A673 (cell line): ENCODE measurements around the genes PLPP4, PLEKHA1 and CUZD1.

DNA sequence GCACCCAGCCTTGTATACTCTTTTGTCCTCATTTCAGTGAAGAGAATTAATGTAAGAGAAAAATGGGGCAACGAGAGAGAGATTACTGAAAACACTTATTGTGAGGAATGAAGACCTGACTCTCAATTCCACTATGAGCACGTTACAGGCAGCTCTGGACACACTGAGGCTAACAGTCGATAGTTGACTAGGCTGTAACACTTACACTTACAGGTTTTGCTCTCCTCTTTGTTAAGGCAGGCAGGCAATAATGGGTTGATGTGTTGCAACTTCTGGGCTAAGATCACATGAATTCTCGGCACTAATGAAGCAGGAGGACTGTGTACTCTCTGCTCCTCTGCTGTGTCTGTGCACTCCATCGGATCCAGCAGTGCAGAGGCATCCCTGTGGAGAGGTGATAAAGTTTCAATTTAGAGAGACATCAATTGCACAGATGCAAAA lies 29.6 kb downstream of the MCMBP start:
- PRO-cap: no peak

DNA sequence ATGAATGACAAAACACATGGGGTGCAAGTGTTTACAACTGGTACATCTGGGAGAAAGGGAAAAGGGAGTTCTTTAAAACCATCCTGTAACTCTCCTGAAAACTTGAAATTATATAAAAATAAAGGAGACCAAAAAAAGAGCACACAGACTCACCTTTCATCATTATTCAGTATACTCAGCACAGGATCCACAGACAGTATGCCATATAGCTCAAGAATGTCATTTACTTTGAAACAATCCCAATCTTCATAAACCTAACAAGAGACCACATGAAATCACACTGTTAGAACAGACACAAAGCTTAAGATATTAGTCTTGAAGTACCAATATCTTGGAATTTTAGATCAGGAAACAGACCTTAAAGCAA lies 25.2 kb downstream of the MCMBP start:
- PRO-cap: no peak

GRCh38 chr10:120456707-120457551 lies at the start of gene PLPP4:
TSS of gene PLPP4 (plus strand) at chr10:120457227.
- PRO-cap: no peak

DNA sequence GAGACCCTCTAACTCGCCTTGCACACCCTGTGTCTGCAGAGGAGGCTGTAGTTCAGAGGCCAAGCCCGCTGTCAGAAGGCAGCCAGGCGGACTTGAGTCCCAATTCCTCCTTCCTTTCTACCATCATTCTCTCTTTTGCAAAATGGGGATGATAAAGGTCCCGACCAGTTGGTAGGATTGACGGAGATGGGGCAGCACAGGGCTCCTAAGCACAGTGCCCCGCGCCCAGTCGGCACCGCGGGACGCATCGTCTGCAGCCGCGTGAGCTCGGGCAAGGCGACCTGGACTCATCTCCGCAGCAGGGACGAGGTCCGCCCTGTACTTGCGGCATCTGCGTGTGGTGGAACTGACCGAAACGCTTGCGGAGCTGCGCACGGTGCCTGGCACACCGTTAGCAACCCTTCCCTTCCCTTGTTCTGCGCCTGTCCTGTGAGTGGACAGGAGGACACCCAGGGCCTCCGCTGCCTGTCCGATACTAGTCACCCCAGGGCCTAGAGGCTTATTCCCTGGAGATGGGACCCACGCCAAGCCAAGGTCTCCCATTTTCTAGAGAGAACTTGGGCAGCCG lies 98.4 kb downstream of the WDR11 start:
- PRO-cap: no peak

DNA sequence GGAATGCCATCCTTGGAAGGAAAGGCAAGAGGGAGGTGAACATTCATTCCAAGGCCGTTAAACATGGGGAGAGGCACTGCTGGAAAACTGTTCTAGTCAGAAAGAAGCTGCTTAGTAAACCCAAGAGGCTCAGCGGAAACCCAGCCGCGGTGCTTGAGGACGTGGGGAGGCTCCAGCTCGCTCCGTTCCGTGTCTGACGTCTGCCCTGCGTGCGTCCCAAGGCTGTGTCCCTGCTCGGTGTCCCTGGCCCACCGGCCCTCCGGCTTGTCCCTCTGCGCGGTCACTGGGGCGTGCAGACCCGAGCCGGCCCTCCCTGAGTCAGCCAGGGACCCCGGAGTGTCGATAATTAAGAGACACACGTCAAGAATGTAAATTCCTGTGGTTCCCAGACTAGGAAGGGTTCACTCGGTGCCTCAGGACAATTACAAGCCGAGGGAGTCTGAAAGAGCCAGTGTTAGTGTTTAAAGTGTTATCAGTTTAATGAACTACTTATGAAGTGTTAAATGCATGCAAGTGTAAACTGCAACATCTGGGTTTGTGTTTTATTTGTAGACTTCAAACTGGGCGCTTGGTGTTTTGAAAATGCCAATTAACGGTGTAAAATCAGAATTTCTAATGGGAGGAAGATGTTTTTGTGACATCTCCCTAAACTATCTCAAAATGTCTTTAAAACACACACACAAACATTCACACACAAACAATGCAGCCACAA lies 99.0 kb downstream of the WDR11 start:
- PRO-cap: no peak

GRCh38 chr10:121459970-121460505 lies 138.2 kb downstream of the FGFR2 start:
- PRO-cap: no peak

GRCh38 chr10:121927125-121927788 lies 574 bp downstream of the ATE1 start:
- PRO-cap: bidirectional peak, plus-strand start at chr10:121927270, minus-strand start at chr10:121927246; bidirectional peak, plus-strand start at chr10:121927584, minus-strand start at chr10:121927612

DNA sequence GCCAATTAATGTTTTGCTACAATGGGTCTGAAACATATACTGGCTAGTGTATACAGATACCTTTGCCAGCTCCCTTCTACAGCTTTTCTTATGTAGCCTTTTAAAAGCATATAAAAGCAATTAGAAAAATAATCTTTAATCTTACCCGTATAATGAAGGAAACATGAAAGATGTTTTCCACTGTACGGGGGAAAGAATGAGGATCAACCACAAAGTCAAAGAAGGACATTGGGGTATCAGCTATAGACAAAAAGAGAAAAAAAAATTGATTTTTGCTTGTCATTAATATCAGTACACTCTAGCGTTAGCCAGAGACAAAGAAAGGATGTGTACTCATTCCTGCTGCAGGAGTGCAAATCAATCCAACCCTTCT lies 13.8 kb downstream of the NSMCE4A start:
- PRO-cap: no peak

DNA sequence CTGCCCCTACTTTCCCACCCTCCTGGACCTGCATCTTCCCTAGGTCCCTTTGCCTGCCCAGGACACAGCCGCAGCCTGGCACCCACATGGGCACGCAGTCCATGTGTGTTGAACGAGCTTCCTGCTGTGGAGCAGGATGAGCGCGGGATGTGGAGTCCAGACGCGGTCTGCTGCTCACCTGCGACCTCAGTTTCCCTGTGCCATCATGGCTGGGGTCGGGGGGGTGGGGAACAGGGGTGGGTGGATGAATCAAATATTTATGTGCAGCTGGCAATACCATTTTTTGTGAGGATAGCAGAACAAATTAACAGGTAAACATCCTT lies 396 bp upstream of the NSMCE4A start:
- PRO-cap: no peak

DNA sequence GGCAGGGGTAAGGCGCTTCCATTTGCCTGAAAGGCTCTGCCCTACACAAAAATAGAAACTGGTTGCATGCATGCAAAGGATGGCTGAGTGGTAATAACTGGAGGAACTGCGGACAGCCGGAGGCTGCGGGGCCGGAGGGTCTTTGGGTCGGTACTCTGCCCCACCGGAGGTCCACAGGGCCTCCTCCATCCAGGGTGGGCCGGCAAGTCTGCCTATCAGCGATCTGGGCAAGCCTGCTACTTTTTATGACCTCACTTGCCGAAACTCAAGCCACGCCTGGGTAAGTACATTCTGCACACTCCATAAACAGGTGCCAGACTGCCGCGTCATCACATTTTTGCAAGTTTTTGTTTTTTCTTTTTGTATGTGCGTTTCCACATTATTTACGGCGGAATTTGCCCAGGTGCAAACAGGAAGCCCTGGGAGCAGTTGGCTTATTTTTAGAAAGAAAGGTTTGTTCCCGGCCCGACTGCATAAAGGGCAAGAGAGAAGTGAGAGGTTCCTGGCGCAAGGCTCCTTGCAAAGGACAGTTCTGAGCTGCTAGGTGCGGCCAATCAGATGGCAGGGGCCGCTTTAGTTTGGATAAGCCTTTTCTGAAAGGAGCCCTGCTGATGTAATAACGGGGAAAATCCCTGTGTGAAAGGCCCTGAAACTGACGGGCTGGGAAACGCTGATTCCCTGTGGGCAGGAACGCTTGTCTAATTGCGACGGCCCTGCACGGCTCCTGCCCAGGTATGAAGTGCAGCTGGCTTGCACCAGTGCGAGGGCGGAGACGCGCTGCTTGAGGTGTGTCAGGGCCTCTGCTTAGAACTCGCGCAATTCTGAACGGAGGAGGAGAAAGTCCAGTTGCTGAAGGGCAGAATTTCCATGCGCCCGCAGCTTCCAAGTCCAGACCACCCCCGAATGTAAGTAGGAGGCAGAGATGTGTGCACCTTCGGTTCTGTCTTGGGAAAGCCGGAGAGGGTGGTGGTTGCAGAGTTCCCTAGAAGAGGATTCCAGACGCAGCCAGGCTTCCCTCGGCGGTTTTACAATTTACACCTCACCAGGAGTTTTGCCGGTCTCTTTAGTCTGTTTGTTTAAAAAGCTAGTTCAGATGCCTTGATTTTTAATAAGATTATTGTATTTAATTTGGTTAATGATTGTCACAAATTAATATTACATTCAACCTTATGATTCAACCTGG lies 30.4 kb downstream of the TACC2 start:
- PRO-cap: no peak

DNA sequence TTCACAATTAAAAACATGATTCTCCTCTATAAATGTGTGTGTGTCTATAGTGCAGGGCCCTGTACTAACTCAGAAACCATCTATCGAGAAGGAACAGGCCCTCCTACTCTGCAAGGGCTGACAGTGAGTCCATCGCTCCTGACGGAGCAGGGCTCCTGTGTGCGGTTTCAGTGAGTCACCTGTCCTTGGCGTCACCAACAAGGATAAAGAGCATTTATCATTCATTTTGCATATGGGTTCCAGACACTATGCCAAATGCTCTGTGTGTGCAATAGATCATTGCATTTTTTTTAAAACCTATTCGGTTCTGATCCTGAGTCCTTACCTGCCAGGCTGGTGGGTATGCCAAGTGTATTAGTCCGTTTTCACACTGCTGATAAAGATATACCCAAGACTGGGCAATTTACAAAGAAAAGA lies 63.8 kb downstream of the TACC2 start:
- PRO-cap: no peak

DNA sequence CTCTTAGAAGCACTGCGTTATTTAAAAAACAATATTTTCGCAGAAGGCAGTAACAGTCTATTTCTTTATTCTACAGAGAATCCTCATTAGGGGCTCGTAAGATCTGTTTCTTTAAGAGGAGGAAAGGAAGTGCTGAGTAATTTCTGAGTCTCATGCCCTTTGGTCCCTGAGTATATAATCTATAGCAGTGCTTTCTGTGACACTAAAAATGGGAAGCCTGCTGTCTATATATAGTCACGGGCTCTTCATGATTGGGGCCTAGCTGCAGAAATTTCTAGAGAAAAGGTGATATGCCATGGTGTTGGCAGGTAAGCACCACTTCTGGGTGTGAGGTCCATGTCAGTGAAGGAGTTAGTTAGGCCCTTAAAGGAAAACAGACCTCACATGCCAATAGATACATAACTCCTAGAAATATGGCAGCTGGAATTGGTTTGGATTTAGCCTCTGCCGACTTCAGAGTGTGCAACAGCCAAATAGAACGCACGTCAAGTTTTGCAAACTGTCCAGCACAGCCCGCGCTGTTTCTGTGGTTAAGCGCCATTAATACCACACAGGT lies 123.1 kb downstream of the TACC2 start:
- PRO-cap: no peak

DNA sequence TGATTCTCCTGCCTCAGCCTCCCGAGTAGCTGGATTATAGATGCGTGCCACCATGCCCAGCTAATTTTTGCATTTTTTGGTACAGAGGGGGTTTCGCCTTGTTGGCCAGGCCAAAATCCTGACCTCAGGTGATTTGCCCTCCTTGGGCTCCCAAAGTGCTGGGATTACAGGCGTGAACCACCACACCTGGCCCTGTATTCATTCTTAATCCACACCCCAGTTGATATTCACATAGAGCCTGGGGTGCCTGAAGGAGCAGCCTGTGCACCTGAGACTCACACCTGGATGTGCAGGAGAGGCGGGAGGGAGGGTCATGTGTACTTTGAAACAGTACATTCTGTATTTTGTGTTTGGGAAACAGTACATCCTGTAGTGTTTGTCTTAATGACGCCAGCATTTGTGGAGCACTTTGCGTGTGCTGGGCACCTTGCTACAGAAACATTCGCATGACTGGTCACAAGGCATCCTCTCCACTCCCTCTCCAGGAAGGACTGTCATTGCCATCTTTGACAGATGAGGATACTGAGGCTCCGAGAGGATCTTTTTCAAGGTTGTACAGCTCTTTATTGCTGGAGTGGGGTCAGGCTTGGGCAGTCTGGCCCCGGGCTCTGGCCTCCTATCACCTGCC lies 132.0 kb downstream of the TACC2 start:
- PRO-cap: no peak

DNA sequence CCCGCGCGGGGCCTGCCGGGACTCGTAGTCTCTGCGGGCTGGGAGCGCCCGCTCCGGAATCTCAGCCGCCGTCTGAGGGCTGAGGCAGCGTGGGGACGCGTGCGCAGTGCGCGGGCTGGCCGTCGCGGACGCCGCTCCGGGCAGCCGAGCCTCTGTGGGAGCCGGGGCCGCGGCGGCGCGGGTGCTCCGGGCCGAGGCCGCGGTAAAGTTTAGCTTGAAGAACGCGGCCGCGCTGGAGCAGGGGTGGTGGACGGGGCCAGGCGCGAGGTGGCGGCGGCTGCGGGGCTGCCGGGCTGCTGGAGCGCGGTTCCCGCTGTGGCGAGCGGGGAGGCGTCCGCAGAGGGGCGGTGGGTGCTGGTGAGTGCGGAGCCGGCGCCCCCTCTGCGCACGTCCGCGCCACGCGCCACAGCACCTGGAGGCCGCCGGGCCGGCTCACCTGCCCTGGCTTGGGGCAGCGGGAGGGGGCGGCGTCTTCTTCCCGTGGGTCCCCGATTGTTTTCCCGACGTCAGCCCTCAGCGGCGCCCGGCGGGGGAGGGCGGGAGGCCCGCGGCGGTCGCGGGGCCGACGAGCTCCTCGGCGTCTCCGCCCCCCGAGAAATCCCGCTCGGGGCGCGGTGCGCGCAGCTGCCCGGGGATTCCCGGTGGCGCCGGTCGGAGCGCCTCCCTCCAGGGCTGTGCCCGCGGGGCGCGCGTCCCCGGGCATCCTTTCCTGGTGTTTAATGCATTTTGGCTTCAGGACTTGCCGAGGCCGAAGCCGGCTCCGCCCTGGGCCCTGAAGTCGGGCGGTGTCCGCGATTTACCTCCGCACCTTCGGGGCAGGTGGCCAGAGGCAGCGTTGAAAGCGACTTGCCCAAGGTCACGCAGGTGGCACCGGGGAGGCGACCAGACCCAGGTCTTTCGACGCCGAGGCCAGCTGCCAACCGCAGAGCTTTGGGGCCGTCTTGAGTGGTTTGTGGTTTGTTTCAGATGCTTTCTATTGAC lies at the start of gene PLEKHA1:
Gene PLEKHA1, plus strand, starts transcription at position 104 of the 981 bp plus-strand sequence.
- PRO-cap: bidirectional peak, plus-strand start at position 155 of the sequence, minus-strand start outside the sequence; unidirectional peak, plus-strand start at position 339 of the sequence; bidirectional peak, plus-strand start at position 623 of the sequence, minus-strand start at position 598 of the sequence

DNA sequence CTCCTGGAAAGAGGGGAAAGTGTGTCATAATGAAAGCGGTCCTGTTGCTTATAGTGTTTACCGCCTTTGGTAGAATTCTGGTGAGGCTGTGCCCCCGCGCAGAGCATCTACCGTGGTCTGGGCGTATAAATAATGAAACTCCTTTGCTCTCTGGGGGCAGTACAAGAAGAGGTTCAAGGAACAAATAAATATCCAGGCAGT lies 978 bp downstream of the PLEKHA1 start:
- PRO-cap: no peak

DNA sequence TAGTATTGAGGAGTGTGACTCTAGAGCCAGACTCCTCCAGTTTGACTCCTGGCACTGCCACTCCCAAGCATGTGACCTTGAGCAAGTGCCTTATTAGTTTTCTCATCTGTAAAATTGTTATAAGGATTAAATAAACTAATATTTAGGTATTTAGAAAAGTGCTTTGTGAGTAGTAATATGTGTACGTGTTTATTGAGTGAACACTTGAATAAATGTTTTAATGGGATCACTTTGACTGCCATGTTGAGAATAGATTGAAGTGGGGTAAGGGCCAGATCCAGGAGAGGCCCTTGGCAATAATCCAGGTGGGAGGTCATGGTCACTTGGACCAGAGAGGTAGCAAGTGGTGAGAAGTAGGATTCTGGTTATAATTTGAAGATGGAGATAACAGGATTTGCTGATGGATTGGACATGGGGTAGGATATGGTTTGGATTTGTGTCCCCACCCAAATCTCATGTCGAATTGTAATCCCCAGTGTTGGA lies 6.4 kb downstream of the PLEKHA1 start:
- PRO-cap: no peak

- PRO-cap: no peak
Observed at GRCh38 chr10:122449284-122449629, 5.2 kb upstream of the ARMS2 start.

- PRO-cap: no peak
Observed at GRCh38 chr10:122462265-122462941, 1.1 kb downstream of the HTRA1 start.

- PRO-cap: no peak
Observed at GRCh38 chr10:122639963-122640463, 32.6 kb upstream of the SPADH start.

- PRO-cap: no peak
Observed at GRCh38 chr10:122845701-122846018, at the start of gene CUZD1. TSS of gene CUZD1 (minus strand) at chr10:122845857.